Epidermal melanocyte (primary cell): ENCODE data around the genes FITM2, TOMM34 and SPINT3.

DNA sequence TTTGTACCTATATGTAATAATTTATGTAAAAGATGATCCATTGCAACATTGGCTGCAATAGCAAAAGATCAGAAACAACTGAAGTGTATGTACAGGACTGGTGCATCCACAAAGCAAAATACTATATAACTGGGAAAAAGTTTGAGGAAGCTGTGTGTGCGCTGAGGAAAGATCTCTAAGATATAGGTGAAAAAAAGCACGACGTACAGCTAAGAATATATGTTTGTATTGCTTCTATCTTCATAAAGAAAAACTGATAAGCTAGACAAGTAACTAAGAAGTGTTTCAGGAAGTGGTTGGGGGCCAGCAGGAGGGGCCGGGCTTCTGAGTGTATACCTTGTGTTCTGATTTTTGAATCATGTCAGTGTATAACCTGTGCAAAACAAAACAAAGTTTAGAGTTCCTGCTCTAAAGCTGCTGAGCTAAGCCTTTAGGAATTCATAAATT is 7.8 kb upstream of the OSER1 start:
- RRBS: no CpG with 5 or more reads among the region's 4 CpGs

DNA sequence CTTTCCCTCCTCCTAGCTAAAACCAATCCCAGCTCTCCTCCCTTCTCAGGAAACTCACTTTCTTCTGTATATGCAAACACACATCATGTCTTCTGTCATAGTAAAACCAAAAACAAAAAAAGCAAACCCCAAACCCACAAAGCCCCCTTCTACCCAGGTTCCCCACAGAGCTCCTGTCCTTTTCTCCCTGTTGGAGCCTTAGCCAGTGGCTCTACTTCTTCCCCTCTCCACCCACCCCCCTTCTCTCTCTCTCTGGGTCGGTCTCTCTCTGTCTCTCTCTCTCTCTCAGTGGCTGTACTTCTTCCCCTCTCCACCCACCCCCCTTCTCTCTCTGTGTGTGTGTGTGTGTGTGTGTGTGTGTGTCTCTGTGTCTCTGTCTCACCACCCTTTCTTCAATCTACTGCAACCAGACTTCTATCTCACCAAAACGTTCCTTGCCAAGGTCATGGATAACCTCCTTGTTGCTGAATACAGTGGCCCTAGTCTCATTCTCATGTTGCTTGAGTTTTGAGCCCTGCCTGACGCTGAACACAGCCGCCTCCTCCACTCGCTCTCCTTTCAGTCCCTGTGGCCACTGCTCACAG is 8.7 kb upstream of the OSER1 start:
- RRBS: no CpG with 5 or more reads among the region's 5 CpGs

- RRBS: 2% methylated on average over 17 of the region's 49 CpGs
These were observed at the start of gene FITM2 for GRCh38 chr20:44311008-44311638. TSS of gene FITM2 (minus strand) at chr20:44311202.

DNA sequence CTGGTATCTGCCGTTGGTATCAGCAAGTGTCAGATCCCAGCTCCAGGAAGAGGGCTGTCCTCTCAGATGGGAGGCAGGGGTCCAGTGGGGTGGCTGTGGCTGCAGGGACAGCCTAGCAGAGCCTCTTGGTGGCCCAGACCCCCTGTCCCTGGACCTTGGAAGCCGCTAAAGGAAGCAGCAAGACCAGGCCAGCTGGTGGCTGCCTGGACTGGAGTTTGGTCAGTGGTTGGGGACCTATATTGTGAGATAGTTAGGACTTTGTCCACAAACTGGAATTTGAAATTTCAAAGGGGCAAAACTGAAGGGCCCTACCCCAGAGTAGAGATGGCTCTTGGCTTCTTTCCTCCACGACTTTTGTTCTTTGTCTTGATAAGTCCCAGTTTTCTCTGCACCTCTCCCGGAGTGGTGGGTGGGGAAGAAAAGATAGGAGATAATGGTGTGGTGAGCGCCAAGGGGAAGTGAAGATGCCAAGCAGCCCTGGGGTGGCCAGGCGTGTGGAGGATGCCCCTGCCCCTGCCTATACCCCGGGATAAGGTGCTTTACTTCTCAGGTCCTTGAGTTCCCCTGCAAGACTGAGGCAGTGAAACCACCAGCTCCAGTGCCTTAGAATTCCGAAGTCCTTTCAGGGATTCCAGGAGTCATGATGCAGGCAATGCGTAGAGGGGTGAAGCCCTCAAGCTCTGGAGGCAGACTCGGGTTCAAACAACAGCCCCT is 40.1 kb downstream of the HNF4A start:
- RRBS: no CpG with 5 or more reads among the region's 10 CpGs

- RRBS: no CpG with 5 or more reads among the region's 9 CpGs
These were observed 51.1 kb downstream of the HNF4A start for GRCh38 chr20:44406510-44407174.

DNA sequence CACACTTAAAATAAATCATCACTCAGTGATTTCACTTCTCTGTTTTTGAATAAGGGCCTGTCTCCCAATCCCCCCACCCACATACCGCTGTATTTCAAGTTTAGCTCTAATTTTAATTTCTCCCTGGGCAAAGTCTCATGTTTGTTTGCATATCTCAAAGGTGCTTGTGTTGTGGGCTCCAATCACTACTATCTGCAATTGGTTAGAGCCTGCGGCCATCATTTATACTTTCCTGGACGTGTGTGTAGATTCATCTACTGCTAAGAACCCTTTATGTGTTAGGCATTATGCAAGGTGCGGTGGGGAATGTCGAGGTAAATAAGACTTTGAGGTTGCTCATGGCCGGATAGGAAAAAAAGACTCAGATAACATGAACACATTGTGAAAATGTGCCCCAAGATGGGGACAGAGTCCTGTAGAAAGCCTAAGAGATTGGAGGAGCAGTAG is 5.3 kb downstream of the PKIG start:
- RRBS: no CpG with 5 or more reads among the region's 6 CpGs

- RRBS: no CpG with 5 or more reads among the region's 3 CpGs
These were observed 19.3 kb downstream of the PKIG start for GRCh38 chr20:44601604-44602121.

DNA sequence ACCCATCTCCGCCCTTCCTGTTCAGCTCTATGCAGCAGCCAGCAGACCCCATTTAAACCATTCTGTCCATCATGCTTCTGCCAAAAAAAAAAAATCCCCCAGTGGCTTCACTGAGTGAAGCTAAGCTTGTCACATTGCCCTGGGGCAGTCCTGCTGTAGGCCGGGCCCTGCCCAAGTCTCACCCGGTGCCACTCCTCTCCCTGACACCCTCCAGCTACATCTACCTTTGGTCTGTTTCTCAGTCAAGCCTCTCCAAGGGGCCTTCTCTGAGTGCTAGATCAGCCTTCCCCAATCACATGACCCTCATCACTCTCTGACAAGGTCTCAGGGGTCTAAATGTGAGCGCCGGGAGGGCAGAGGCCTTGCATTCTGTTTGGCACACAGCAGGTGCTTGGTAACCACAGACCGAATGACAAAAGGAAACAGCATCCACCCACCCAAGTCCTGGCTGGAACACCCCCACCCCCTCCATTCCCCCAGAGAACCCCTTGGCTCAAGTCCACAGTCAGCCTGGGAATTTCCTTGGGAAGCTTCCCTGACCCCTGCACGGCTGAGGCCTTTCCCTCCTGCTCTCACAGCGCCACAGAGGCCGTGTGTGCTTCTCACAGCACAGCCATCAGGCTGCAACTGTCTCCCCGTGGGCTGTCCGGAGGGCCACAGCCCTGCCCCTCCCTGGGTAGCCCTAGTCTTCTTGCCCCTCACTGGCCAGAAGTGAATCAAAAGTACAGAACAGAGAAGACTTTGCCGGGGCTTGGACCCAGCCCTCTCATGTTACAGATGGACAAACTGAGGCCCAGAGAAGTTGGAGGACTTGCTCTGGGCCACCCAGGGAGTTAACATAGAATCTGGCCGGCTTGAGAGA is 32.9 kb downstream of the PKIG start:
- RRBS: 67% methylated on average over 2 of the region's 13 CpGs

DNA sequence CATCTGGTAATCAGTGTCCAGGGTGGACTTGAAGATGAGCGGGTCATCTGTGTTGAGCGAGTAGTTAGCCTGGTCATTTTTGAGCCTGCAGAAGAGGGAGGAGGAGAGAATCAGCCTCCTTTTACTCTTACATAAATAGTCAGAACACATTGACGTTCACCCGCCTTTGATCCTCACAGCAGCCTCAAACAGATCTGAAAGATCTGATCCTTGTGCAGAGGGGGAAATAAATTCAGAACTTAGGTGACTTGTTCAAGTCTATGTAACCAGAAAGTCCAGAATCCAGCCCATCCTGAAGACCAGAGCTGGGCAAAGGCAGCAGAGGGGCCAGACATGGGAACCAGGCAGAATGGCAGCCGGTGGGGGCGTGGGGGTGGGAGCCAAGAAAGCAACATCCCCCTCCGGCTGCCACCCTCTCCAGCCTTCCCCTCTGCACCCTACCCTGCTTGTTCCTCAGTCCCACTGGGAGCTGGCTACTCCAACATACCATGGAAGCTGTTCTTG is 30.4 kb downstream of the ADA start:
- RRBS: 100% methylated on average over 1 of the region's 7 CpGs

GRCh38 chr20:44691672-44691931 is 23.6 kb upstream of the CCN5 start:
- RRBS: no CpG with 5 or more reads among the region's 5 CpGs

DNA sequence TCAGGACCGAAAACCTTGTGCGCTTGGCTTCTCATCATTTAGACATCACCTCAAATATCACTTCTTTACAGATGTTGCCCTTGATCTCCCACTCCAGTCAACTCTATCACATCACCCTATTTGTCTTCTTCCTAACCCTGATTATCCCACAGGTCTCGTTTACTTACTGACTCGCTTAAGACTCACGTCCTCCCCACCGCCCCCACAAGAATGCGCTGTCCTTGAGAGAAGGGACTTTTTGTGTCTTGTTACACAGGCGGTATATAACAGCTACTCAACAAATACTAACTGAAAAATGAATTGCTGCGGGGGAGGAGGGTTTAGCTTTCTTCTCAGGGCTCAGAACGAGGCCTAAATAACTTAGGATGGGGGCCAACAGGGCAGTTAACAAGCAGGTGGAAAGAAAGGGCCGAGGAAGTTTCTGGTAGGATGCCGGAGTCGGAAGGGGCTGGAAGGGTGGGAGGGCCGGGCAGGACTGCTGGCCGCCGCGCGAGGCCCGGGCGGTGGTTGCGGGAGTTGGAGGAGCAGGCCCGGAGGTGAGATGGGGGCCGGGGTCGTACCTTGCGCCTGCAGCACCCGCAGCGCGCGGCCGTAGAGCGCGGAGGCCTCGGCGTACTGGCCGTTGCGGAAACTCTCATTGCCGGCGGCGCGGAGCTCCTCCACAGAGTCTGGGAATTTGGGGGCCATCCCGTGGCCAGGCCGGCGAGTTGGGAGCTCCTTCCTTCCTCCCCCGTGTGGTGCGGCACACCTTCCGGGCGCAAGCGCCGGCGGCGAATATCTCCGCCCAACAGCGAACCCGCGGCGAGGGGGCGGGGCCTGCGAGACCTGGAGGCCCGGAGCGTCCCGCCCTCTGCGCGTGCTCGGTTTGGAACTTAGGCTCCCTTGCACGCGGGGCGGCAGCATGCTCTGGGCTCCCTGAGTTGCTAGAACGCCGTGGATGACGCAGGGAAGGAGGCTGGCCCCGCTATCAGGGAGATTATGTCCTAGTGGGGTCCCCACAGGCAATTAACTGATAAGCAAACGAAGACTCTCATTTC is at the start of gene TOMM34:
TSS of gene TOMM34 (minus strand) at position 751 of the 1,037 bp plus-strand sequence.
- RRBS: 3% methylated on average over 30 of the region's 72 CpGs

- RRBS: no CpG with 5 or more reads among the region's 3 CpGs
These were observed 2.5 kb downstream of the STK4 start for GRCh38 chr20:44968894-44969229.

GRCh38 chr20:44979264-44979749 is 13.0 kb downstream of the STK4 start:
- RRBS: no CpG with 5 or more reads among the region's 2 CpGs

DNA sequence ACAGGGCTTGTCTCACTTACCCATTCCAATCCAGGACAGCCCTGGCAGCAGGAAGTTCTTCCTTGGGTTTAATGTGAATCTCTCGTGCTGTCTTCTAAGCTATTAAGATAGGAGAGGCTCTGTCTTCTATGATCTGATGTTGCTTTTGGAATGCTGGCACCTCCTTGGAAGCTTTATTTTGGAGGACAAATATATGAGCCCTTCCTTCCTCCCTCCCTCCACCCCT is 1.1 kb upstream of the WFDC5 start:
- RRBS: no CpG with 5 or more reads among the region's 1 CpG

- RRBS: no CpG with 5 or more reads among the region's 3 CpGs
These were observed 20.1 kb upstream of the PI3 start for GRCh38 chr20:45154583-45155112.

DNA sequence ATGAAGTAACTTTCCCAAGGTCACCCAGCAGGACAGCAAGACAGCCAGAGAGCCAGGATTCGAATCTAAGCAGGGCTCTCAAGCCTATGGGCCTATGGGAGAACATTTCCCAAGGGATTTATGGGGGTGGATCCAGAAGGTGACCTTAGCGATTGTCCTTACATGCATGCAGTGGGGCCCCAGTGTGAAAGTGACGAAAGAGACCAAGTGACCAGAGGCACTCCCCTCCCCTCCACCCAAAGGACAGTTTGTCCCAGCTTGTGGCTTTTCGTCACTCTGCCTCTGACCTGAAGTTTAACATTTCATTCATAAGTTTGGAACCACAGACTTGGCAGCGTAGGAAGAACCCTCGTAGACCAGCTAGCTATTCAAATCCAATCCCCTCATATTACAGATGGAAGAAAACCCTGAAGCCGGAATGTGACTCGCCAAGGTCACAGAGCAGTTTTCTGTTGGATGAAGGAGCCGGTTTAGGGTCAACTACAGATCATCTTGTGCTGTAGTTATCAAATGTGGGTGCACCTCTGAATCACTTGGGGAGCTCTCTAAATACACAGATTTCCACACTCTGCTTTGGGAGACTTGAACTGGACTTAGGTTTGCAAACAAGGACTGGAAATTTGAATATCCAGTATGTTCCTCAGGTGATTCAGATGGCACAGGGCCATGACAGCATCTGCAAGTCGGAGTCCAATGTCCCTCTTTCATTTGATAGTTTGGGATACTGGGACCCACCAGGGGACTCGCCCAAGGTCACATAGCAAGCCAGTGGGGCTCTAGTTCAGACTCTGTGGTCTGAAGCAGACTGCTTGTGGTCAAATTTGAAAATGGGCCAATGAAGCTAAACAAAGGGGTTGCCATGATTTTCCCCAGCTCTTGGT is 3.8 kb upstream of the SYS1 start:
- RRBS: no CpG with 5 or more reads among the region's 11 CpGs

- RRBS: no CpG with 5 or more reads among the region's 5 CpGs
These were observed 16.4 kb downstream of the PIGT start for GRCh38 chr20:45432351-45432727.

DNA sequence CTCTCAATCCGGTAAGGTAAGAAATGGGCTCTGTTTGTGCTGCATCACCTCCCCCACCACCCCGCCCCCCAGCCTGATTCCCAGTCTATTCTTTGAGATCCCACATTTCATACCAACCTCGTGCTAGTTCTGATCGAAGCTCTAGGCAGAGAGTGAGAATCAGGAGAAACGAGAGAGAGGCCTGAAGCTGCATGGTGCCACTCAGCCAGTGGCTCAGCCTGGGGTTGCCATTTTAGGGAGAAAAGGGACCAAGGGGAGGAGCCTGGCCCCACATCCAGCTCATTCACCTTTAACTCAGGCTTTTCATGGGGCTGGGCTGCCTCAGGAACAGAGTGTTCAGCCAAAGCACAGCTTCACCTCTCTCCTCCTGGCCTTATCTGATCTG is at the start of gene SPINT3:
TSS of gene SPINT3 (minus strand) at position 207 of the 385 bp plus-strand sequence.
- RRBS: no CpG with 5 or more reads among the region's 5 CpGs

DNA sequence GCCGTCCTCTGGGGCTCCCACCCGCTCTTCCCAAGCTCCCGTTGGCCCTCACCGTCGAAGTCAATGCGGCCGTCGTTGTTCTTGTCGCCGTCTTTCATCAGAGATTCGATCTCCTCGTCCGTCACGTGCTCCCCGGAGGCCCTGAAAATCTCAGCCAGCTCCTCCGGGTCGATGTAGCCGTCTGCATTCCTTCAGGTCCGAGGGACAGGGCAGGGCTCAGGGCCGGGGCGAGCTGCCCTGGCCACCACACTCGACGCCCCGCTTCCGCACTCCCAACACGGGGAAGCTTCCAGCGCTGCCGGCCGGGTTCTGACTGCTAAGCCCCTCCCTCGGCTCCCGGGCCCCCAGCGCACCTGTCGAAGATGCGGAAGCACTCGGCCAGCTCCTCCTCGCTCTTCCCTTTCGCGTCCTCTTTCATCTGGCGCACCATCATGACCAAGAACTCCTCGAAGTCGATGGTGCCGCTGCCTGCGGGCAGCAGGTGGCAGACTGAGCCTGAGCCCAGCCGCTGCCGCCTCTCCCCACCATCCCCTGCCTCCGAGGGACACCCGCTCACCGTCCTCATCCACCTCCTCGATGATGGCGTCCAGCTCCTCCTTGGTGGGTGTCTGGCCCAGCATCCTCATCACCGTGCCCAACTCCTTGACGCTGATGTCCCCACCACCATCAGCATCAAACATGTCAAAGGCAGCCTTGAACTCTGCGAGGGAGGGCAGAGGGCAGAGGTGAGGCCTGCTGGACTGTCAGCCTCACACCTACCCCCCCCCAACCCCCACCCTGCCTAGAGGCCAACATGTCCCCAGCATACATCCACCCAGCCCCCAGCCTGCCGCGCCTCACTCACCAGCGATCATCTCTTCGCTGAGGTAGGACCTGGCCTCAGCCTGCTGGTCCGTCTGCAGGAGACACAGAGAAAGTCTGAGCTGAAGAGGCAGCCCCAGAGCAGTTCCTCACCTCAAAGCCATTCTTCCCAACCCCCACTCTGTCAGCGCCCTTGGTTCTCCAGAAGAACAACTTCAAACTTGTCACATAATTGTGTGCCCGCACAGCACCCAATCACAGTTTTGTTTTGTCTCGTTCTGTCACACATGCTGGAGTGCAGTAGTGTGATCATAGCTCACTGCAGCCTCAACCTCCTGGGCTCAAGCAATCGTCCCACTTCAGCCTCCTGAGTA is 2.8 kb downstream of the TNNC2 start:
- RRBS: 11% methylated on average over 12 of the region's 62 CpGs

GRCh38 chr20:45828551-45828937 is 1.4 kb upstream of the TNNC2 start:
- RRBS: no CpG with 5 or more reads among the region's 2 CpGs